Measurements from ENCODE around the genes PECAM1 and MILR1.

DNA sequence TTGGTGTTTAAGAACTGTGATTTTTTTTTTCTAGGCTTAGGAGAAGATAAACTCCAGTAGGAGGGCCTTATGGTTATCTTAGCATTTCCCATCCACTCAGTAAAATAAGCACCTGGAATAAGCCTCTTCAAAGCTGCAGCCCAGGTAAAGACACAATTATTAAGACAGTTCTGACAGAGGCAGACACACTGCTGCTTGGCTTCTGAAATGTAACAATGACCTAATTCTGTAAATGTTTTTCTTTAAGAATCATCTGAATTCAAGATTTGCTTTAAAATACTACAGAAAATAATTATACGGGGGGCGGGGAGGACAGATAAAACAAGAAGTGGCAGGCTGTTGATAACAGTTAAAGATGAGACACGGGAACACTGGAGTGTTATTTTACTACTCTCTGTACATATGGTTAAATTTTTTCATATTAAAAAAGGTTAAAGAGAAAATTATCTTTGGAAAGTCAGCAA lies 47.1 kb downstream of the ERN1 start:
CAGE:
- cytosol, long polyA minus RNA = no peak
- cytosol, long polyA plus RNA = no peak
- long polyA plus RNA = no peak
- nucleus, long polyA minus RNA = no peak
- nucleus, long polyA plus RNA = no peak

CAGE:
- cytosol, long polyA minus RNA = no peak
- cytosol, long polyA plus RNA = no peak
- long polyA plus RNA = no peak
- nucleus, long polyA minus RNA = no peak
- nucleus, long polyA plus RNA = no peak
These were observed 3.6 kb upstream of the ERN1 start for GRCh38 chr17:64133539-64133863.

DNA sequence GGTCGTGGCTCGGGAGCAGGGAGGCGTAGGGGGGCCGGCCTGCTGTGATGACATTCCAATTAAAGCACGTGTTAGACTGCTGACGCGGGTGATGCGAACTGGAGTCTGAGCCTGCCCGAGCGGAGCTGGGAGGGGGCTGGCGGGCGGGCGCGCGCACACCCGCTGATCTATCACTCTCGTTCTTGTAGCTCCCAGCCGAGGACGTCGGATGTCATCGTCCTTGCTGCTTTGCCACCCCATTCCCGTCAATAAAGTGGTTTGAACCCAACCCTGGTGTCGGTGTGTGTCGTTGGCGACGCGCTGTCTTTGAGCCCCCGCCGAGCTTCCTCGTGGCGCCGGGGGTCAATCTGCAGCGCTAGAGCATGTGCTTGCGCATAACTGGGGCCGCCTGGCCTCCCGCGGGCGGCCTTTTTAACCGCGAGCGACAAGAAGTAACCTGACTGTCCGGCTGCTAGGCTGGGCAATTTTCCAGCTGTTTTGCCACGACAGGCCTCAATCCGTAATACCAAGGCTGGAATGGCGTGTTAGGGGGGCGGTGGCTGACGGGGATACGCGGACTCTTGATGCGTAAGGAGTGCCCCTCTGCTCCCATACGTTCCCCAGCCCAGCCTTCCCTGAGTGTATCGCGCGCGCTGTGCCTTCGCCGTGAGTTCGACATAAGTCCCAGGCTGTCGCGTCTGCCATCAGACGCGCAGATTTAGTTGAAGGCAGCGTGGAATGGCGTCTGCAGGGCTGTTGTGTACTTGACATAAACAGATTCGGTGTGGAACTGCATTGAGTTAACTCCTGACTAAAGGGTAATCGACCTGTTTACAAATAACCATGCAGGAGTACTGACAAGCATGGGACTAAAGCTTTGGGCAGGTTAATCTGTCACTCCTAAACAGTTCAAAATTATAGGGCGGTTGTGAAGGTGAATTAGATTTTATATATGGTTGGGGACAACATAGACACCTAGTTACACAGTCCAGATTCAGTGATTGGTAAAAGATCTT lies 16.4 kb upstream of the ERN1 start:
CAGE:
- cytosol, long polyA minus RNA = no peak
- cytosol, long polyA plus RNA = no peak
- long polyA plus RNA = start-site peak on the plus strand centred at position 193 of the sequence, 83 bp wide, 15 and 13 reads in 2 replicates
- nucleus, long polyA minus RNA = no peak
- nucleus, long polyA plus RNA = start-site peak on the plus strand centred at position 203 of the sequence, 75 bp wide, 221 and 54 reads in 2 replicates

DNA sequence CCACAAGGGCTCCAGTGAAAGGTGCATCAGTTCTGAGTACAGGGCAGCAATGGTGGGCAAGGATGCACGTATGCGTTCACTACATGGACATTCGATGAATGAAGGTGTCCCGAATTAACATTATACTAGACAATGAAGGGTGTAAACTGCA lies 17.0 kb upstream of the ERN1 start:
CAGE:
- cytosol, long polyA minus RNA = no peak
- cytosol, long polyA plus RNA = no peak
- long polyA plus RNA = no peak
- nucleus, long polyA minus RNA = no peak
- nucleus, long polyA plus RNA = no peak

GRCh38 chr17:64186963-64187774 lies 57.2 kb upstream of the ERN1 start:
CAGE:
- cytosol, long polyA minus RNA = no peak
- cytosol, long polyA plus RNA = no peak
- long polyA plus RNA = no peak
- nucleus, long polyA minus RNA = no peak
- nucleus, long polyA plus RNA = no peak

GRCh38 chr17:64329528-64330085 lies 61.1 kb downstream of the PECAM1 start:
CAGE:
- cytosol, long polyA minus RNA = no peak
- cytosol, long polyA plus RNA = no peak
- long polyA plus RNA = no peak
- nucleus, long polyA minus RNA = no peak
- nucleus, long polyA plus RNA = no peak

CAGE:
- cytosol, long polyA minus RNA = no peak
- cytosol, long polyA plus RNA = no peak
- long polyA plus RNA = no peak
- nucleus, long polyA minus RNA = no peak
- nucleus, long polyA plus RNA = no peak
These were observed 35.9 kb downstream of the PECAM1 start for GRCh38 chr17:64354810-64355173.

DNA sequence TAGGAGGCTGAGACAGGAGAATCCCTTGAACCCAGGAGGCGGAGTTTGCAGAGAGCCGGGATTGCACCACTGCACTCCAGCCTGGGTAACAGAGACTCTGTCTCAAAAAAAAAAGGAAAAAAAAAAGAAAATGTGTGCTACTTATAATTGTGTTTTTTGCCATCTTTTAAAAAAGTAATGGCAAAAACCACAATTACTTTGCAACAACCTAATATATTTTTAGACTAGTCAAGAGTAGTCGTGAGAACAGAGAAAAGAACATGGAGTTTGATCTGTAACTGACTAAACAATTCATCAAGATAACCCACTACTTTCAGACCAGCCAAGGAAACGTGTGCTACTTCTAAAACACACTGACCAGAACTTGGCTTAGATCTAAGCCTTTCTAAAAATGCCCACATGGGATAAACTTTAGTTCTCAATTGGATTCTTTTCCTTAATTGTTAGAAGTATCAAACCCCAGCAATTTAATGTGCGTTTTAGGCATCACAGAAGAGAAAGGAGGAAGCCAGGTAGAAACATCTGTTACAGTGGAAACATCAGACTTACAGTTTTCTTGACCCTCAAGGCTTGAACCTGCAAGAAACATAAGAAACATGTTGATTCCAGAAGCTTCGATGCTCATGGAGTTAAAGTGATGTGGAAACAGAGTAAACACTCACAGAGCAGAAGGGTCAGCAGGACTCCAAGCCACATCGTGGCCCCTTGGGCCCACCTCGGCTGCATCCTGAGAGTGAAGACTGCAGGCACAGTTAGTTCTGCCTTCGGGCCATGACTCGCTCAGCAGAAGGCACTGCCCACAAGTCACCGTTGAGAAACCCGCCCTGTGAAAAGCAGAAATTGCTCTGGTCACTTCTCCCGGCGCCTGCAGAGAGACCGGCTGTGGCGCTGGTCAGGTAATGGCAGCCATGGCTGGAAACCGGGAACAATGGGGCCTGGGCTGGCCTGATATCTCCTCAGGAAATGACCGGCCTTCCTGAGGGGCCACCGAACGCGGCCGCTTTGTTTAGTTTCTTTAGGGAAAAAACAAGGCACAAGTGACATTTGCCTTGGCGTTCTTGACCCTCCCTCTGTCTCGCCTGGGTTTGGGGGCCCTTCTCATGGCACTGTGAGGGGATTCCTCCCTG lies at the start of gene PECAM1:
PECAM1 (minus strand) TSS at position 921 of the 1,127 bp plus-strand sequence.
CAGE:
- cytosol, long polyA minus RNA = no peak
- cytosol, long polyA plus RNA = no peak
- long polyA plus RNA = no peak
- nucleus, long polyA minus RNA = no peak
- nucleus, long polyA plus RNA = no peak

DNA sequence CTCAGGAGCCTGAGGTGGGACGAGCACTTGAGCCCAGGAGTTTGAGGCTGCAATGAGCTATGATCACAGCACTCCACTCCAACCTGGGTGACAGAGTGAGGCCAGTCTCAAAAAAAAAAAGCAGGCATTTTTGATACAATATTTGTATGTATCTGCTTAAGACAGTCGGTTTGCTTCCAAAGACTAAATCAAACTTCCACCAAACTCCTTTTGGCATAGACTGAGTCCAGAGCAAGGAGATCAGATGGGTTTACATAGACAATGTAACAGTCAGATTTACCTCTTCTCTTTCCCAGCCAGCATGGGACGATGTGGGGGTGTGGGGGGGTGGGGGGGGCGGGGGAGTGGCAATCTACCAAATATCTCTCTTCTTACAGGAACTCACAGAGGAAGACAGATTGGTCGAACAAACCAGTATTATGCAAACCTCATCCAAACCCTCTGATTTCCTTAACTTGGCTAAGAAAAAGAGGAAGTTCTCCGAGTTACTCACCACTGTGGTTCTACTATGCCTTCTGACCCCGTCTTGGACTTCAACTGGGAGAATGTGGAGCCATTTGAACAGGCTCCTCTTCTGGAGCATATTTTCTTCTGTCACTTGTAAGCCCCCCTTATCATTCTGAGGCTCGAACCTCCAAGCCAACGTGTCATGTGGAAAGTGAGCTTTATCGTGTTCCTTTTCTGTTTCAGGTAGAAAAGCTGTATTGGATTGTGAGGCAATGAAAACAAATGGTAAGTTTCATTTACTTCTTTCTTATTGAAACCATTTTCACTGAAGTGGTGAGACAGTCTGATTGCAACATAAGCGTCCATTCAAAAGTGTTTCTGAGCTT lies at the start of gene MILR1:
MILR1 (plus strand) TSS at position 492 of the 833 bp plus-strand sequence.
CAGE:
- cytosol, long polyA minus RNA = no peak
- cytosol, long polyA plus RNA = no peak
- long polyA plus RNA = no peak
- nucleus, long polyA minus RNA = no peak
- nucleus, long polyA plus RNA = no peak

CAGE:
- cytosol, long polyA minus RNA = no peak
- cytosol, long polyA plus RNA = no peak
- long polyA plus RNA = no peak
- nucleus, long polyA minus RNA = no peak
- nucleus, long polyA plus RNA = no peak
These were observed 11.8 kb downstream of the POLG2 start for GRCh38 chr17:64484938-64485659.

DNA sequence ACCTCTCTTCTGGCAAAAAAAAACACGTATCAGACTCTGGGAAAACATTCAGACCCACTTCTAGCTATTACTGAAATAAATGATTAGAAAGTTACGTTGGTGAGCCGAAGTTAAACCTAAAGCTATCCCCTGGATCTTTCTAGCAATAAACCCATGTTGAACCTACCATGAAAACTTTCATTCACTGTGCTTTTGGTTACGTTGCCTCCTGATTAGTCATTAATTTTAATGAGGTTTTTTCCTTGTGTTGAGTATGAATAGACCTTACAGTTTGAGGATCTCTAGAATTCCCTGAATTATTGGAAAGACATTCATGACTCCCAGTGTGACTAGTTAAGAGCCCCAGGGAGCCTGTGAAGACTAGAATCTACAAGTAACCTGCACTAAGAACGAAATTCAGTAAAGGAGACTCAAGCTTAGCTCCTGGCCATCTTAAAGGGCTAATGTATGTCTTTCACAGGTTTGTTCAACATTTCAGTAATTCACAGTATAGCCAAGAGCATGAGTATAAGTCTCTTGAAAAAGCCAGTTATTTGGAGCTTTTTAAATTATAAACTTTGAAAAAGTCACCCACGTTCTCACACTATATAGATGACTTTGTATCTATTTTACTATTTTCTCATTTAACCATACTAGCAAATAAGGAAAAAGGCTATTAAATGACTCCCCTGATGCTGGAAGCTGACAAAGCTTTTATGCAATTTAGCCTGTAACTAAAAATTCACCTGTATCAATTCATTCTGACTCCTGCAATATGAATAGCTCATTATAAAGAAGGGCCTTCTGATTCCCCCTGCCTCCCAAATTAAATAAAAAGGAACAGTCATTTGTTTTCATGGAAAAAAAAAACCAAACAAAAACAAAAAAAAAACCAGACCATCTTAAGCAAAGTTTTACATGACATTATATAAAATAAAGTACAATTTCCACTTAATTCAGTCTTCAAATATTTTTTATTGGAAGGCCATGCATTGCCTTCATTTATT lies 2.1 kb upstream of the POLG2 start:
CAGE:
- cytosol, long polyA minus RNA = no peak
- cytosol, long polyA plus RNA = no peak
- long polyA plus RNA = no peak
- nucleus, long polyA minus RNA = no peak
- nucleus, long polyA plus RNA = no peak

DNA sequence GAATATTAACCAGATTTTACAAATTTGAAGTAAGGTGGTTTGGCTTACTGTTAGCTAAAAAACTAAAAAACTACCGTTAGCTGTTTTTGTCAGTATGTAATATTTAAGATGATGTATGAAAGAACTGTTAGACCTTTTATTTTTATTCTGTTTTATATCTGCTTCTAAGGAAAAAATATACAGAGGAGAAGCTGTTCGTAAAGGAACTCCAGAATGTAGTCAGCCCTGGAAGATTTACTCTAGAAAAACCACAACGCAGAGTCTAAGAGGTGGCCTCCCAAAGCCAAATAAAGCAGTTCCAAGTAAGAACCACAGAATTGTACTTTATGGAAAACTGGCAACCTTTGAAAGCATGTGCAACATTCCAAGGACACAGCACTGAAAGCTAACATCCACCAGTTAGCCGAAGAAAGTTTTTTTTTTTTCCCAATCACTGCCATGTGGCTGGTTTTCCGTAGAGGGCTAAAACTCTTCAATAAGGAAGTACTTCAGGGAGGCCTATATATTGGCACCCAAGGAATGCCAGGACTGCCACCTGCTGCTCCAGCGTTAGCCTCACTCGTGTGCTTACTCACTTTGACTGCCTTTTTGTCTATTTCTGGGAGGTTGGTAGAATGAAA lies 25.1 kb downstream of the CEP95 start:
CAGE:
- cytosol, long polyA minus RNA = no peak
- cytosol, long polyA plus RNA = no peak
- long polyA plus RNA = no peak
- nucleus, long polyA minus RNA = no peak
- nucleus, long polyA plus RNA = no peak

DNA sequence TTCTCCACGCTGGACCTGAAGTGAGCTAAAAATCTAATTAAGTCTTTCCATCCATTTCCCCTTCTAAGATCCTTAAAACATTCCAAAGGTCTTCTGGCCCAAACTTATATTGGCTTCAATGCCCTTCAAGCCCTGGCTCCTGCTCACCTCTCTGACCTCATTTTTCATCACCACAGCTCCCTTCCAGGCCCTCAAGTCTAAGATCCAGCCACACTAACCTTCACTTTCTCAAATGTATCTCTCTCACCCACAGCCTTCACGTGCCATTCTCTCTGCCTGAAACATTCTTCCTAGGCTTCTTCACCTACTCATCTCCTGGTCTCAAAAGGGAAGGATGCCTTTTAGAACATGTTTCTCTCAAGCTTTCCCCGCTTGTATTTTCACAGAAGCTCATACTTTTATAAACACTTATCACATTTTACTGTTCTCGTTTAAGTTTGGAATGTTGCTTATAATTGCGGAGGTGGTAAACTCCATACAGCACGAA lies 50.3 kb downstream of the SMURF2 start:
CAGE:
- cytosol, long polyA minus RNA = no peak
- cytosol, long polyA plus RNA = no peak
- long polyA plus RNA = no peak
- nucleus, long polyA minus RNA = no peak
- nucleus, long polyA plus RNA = no peak

GRCh38 chr17:64619949-64620792 lies 41.9 kb downstream of the SMURF2 start:
CAGE:
- cytosol, long polyA minus RNA = no peak
- cytosol, long polyA plus RNA = no peak
- long polyA plus RNA = no peak
- nucleus, long polyA minus RNA = no peak
- nucleus, long polyA plus RNA = no peak

DNA sequence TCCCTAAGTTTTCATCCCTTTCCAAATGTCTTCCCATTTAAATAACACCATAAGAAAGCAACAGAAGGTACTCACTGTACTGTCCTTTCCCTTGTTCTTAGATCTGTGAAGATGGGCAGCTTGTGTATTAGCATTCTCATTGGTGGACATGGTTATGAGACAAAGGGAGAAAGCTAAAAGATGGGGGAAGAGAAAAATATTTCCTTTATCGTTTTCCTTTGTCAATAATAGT lies 96.3 kb upstream of the SMURF2 start:
CAGE:
- cytosol, long polyA minus RNA = no peak
- cytosol, long polyA plus RNA = no peak
- long polyA plus RNA = no peak
- nucleus, long polyA minus RNA = no peak
- nucleus, long polyA plus RNA = no peak

CAGE:
- cytosol, long polyA minus RNA = no peak
- cytosol, long polyA plus RNA = no peak
- long polyA plus RNA = no peak
- nucleus, long polyA minus RNA = no peak
- nucleus, long polyA plus RNA = no peak
These were observed 111.9 kb upstream of the SMURF2 start for GRCh38 chr17:64773839-64774668.

DNA sequence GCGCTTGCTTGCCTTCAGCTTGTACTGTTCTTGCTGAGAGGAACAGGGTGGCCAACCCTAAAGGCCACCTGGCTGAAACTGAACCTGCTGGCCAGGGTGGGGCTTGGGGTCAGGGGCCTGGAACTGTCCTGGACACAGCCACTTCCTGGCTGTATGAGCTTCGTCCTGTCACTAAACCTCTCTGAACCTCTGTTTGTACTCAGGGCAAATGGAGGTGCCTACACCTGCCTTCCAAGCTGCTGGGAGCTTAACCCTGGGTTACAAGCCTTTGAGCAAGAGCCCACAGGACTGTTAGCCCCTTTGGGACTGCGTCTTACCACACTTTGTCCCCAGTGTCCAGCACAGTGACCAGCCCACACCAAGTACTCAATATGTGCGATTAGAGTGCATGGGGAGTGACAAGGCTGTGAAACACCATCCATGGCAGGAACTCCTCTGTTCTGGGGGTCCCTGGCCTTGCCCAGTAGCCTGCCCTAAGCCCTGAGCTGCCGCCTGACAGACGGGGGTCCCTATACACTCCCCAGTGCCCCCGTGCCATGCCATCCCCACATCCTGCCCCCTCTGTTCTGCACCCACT lies 112.7 kb upstream of the SMURF2 start:
CAGE:
- cytosol, long polyA minus RNA = no peak
- cytosol, long polyA plus RNA = no peak
- long polyA plus RNA = no peak
- nucleus, long polyA minus RNA = no peak
- nucleus, long polyA plus RNA = no peak

DNA sequence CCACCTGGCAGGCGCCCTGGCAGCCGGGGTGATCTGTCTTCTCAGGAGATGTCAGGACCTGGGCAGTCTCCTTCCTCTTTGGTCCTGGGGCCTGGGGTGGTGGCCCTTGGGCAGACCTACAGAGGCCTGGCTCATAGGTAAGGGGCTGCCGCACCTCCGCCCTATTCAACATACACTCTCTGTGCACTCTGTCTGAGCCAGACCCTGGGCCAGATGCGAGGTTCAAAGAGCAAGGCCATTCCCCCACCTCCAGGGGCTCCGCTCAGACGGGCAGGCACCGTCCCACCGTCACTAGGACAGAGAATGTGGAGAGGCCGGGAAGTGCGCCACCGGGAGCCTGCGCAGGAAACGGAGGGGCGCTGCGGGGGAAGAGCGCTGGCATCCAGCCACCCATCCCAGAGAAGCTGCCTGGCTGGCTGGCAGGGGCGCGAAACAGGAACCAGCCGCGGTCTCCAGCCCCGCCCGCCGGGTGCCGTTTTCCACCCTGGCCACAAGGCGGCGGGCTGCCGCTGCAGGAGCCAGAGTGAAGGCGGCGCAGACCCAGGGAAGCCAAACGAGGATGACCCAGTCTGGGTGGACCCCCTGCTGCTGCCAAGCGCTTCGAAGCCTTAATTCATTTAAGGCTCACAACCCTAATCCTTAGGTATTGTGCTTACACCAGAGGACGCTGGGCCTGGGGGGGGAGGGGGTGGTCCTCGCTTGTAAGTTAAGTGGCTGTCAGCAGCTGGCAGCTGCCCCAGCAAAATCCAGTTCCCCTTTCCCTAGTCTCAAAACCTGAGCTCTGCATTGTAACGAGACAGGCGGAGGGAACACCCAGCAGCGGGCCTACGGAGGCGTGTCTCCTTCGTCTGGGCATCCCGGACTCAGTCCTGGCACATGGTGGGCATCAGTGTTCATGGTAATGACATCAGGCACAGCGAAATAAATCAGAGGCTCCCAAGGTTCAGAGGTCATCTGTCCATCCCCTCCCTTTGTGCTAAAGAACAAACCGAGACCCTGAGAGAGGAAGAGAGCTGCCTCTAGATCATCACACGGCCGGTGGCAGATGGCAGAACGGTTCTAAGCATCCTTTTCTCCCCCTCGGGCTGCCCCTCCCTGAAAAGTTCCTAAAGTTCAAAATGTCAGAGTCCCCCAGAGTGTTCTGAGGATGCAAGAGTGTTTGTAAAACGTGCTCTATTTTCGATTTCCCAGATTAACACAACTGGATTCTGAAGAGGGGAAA lies 114.8 kb upstream of the SMURF2 start:
CAGE:
- cytosol, long polyA minus RNA = no peak
- cytosol, long polyA plus RNA = no peak
- long polyA plus RNA = no peak
- nucleus, long polyA minus RNA = no peak
- nucleus, long polyA plus RNA = no peak

CAGE:
- cytosol, long polyA minus RNA = no peak
- cytosol, long polyA plus RNA = no peak
- long polyA plus RNA = no peak
- nucleus, long polyA minus RNA = no peak
- nucleus, long polyA plus RNA = no peak
These were observed 67.2 kb upstream of the LRRC37A3 start for GRCh38 chr17:64986329-64987015.

DNA sequence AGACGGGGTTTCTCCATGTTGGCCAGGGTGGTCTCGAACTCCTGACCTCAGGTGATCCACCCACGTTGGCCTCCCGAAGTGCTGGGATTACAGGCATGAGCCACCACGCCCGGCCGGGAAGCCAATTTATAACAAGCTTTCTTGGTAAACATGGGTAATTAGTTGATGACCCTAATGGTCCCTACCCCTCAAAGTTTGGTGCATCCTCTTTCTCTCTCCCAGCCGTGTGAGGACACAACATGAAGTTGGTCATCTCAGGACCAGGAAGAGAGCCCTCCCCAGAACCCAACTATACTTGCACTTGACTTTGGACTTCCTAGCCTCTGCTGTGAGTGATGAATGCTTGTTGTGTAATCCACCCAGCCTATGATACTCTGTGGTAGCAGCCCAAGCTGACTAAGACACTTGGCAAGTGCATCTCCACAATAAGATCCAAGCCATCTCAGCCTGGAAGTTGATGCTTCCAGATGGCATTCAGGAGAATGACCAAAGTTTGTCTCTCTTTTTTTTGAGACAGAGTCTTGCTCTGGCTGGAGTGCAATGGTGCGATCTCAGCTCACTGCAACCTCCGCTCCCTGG lies 65.6 kb downstream of the GNA13 start:
CAGE:
- cytosol, long polyA minus RNA = no peak
- cytosol, long polyA plus RNA = no peak
- long polyA plus RNA = no peak
- nucleus, long polyA minus RNA = no peak
- nucleus, long polyA plus RNA = no peak